ENCODE results near the gene ABLIM1.

DNA sequence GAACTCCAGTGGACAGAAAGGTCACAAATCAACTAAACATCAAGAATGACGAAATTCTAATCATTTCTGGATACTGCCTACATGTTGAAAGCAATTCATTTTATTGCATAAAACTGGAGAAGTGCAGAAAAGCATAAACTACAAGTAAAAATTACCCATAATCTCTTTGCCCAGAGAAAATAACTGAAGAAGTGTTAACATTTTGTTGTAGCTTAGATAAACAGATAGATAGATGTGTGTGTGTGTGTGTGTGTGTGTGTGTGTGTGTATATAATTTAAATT, 17.2 kb upstream of the TECTB start:
- RRBS = no CpG with 5 or more reads among the region's 1 CpG

DNA sequence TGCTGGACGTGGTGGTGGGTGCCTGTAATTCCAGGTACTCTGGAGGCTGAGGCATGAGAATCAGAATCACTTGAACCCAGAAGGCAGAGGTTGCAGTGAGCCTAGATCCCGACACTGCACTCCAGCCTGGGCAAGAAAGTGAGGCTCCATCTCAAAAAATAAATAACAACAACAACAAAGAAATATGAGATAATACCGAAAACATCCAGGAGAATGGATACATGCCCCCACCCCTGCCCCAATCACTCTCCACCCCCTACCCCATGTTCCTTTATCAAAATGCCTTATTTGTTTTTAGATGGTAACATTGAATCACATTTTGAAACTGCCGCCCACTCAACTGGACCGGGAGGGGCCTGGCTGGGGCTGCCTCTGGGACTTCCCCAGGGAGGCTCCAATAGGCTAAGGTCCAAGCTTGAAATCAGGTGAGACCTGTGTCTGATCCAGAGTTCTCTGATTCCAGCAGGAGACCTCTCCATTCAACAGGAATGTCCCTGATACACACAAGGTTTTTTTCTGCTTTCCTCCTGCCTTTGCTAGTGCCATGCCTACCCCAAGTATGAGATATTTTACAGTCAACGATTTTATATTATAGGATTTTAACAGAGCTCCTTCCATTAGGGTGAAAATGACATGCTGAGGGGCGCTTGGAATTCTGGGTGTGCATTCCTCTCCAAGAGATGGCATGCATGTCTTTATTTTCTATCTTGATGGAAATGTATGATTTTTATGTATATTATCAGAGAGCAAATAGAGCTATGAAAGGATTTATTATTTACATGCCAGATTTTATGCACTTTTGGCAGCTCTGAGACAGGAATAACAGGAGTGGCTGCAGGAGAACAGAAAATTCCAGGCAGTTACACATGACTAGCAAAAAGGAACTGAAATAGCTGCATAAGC, 43.7 kb upstream of the ACSL5 start:
- RRBS = no CpG with 5 or more reads among the region's 7 CpGs

- RRBS = no CpG with 5 or more reads among the region's 8 CpGs
These were observed 130.9 kb downstream of the VTI1A start for GRCh38 chr10:112577882-112578253.

DNA sequence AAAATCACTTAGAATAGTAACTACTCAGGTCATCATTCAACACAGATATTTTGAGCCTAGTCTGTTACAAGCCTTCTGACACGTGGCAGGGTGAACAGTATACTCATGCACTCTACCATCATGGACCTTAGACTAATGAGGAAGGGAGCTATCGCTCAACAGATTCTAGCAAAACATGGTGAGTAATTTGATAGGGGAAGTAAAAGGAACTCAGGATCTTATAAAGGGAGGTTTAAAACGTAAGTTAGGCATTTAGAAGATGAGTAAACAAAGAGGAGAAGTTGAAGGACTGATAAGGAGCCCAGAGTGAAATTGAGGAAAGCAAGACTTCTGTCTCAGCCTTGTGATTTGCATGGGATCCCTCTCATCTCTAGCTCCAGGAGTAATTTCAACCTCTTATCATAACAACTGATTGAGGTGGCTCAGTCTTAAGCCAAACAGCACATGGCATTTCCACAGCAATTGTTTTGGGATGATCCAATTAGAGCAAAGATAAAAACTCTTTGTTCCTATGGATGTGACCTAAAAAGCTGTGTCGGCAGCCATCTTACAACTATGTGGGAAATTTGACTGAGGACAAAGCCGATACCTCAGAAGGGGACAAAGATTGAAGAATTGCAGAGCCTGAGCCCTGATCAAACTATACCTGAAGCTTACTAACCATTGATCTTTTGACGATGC, 69.0 kb upstream of the TCF7L2 start:
- RRBS = no CpG with 5 or more reads among the region's 6 CpGs

GRCh38 chr10:113030802-113031290, 80.8 kb downstream of the TCF7L2 start:
- RRBS = no CpG with 5 or more reads among the region's 2 CpGs

GRCh38 chr10:113091597-113092445, 141.8 kb downstream of the TCF7L2 start:
- RRBS = no CpG with 5 or more reads among the region's 10 CpGs

DNA sequence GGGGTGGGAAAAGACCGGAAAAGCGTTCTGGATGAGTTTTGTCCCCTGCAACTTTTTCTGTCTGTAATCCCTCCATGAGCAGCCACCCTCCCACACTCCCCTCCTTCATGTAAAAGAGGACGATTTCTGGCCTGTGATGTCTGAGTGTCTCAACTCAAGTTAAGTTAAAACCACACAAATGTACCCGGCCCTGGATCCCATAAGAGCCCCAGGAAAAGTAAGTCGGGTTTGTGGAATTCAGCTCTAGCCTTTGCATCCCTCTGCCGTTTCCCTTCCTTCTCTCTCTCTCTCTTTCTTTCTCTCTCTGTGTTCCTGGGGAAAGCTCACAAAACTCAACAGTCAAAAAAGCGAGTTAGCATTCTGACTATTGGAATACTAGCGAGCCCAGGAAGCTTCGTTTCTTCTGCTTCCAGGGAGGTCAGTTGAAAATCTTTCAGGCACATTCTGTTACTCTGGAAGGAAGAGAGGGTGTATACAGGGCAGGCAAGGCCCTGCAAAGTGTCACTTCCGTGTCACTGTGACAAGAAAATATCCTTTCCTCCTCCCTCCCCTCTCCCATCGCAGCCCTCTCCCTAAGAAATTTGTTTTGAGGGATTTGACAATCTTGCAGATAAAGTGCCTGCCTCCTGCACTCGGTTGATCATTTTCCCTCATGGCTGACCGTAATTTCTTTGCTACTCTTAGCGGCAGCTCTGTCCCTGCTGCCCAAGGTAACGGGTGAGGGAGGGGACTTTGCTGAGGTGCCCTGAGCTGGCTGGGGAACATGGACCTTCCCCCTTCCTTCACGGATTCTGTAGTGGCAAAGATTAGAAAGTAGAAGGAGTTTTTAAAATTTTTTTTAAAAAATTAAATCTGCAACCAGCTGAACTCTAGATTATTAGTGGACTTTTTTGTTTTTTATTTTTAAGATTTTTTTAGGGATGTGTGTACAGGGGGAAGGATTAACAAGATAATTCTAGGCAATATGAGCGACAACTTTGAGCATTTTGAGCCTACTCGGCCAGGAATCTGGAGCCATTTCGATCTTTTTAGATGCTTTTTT, 178.9 kb downstream of the TCF7L2 start:
- RRBS = no CpG with 5 or more reads among the region's 19 CpGs

GRCh38 chr10:113320934-113321546, 231.8 kb upstream of the HABP2 start:
- RRBS = no CpG with 5 or more reads among the region's 9 CpGs

DNA sequence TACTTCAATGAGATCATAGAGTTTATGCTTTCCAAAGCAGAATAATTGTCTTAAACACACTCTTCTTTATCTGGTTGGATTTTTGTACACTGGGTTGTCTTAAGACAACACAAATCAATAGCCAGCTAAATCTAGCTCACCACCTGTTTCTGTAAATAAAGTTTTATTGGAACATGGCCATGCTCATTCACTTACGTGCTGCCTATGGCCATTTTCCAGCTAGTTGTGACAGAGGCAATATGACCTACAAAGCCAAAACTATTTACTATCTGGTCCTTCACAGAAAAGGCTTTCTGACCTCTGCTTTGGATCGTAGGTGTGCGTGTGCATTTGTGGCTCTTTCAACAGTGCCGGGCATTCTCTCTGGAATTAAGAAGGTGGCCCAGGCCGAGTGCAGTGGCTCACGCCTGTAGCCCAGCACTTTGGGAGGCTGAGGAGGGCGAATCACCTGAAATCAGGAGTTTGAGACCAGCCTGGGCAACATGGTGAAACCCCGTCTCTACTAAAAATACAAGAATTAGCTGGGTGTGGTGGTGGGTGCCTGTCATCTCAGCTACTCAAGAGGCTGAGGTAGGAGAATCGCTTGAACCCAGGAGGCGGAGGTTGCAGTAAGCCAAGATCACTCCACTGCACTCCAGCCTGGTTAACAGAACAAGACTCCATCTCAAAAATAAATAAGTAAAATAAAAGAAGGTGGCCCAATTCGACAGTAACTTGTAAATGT, 45.4 kb downstream of the NRAP start:
- RRBS = no CpG with 5 or more reads among the region's 11 CpGs

DNA sequence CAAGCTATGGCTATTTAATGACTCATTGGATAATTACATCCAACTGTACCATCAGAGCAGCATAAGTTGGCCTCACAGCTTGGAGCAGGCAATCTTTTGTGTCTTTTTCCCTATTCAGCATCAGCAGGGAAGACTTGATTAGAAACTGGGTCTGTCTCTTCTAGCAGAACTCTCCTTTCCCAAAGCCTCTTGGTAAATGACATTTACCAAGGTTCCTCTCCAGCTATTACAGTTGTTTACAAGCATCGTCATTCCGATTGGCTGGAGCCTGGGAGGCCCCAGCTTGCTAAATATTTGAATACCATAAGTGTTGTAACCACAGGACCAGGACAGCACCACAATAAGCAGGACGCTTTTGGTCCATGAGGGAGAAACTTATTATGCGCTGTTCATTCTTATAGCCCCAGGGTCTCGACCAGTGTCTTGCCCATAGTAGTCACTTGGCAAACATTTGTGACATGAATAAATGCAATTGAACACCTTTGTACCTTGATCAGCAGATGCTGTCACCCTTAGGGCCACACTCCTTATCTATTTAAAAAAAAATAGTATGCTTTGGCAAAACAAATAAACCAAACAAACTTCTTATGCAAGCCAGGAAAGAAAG, 33.0 kb downstream of the NRAP start:
- RRBS = no CpG with 5 or more reads among the region's 5 CpGs

GRCh38 chr10:113876329-113877442, 22.2 kb downstream of the NHLRC2 start:
- RRBS = no CpG with 5 or more reads among the region's 10 CpGs

DNA sequence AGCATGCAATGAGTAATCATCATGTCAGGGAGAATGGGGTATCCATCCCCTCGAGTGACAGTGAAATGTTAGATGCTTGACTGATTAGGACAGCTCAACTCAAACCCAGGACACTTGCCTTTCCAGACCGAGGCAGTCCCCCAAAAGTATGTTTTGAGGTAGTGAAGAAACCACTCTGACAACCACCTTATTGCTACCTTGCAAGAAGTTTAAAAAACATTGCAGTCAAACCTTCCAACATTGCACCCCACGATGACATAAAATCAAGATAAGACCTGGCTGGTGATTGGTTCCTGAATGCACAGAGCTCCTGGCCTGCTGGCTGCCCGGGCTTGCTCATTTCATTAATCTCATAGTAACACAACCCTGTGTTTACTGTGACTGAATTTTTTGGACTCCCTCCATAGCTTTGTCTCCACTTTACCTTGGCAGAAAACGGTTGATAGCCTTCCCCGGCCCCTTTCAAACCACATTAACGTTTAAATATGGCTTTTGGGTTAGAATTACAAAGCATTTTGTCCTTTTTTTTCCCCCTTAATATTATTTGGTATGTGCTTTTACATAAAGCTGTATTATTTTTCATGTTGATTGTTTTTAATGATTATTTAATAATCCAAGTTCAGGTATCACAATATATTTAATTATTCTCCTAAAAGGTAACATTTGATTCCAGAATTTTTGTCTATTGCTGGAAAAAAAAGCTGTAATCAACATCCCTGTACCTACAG, 27.5 kb downstream of the VWA2 start:
- RRBS = no CpG with 5 or more reads among the region's 7 CpGs

GRCh38 chr10:114393489-114394103, 10.7 kb downstream of the AFAP1L2 start:
- RRBS = no CpG with 5 or more reads among the region's 13 CpGs

- RRBS = no CpG with 5 or more reads among the region's 8 CpGs
These were observed 75.0 kb upstream of the AFAP1L2 start for GRCh38 chr10:114479104-114479859.

- RRBS = no CpG with 5 or more reads among the region's 5 CpGs
These were observed 119.6 kb upstream of the AFAP1L2 start for GRCh38 chr10:114523735-114524394.

GRCh38 chr10:114623773-114624309, 34.2 kb downstream of the ABLIM1 start:
- RRBS = no CpG with 5 or more reads among the region's 2 CpGs

- RRBS = no CpG with 5 or more reads among the region's 4 CpGs
These were observed 28.0 kb downstream of the ABLIM1 start for GRCh38 chr10:114629840-114630714.

- RRBS = no CpG with 5 or more reads among the region's 6 CpGs
These were observed 5.7 kb downstream of the ABLIM1 start for GRCh38 chr10:114652298-114652889.

DNA sequence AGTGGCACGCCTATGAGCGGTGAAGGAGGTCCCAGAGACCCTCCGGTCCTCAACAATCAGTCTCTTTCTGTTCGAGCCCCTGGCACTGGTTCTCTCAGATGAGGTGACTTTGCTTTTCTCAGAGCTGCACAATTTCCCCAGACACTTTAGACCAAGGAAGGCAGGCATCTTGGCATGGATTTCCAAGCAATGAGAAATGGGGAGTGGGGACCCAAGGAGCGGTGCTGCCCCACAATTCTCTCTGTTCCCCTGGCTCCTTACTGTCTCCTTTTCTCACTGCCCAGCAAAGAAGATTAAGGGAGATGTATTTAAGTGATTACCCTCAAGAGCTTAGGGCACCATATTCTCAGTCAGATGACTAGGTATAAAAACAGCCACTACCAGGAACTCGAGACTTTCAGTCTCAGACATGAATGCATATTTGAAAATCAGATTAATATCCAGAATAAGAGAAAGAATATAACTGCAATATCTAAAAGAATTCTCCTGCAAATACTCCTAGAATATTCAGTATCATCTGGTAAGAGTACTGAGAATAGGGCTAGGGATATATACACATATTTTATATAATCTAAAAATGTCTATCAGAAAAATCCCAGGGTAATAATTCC, at the start of gene ABLIM1:
TSS of gene ABLIM1 (minus strand) at position 243 of the 611 bp plus-strand sequence.
- RRBS = no CpG with 5 or more reads among the region's 6 CpGs

- RRBS = no CpG with 5 or more reads among the region's 7 CpGs
These were observed 27.4 kb upstream of the ABLIM1 start for GRCh38 chr10:114685379-114686009.